SEM (cell line): ENCODE measurements around the genes TAFA5 and CRELD2.

DNA sequence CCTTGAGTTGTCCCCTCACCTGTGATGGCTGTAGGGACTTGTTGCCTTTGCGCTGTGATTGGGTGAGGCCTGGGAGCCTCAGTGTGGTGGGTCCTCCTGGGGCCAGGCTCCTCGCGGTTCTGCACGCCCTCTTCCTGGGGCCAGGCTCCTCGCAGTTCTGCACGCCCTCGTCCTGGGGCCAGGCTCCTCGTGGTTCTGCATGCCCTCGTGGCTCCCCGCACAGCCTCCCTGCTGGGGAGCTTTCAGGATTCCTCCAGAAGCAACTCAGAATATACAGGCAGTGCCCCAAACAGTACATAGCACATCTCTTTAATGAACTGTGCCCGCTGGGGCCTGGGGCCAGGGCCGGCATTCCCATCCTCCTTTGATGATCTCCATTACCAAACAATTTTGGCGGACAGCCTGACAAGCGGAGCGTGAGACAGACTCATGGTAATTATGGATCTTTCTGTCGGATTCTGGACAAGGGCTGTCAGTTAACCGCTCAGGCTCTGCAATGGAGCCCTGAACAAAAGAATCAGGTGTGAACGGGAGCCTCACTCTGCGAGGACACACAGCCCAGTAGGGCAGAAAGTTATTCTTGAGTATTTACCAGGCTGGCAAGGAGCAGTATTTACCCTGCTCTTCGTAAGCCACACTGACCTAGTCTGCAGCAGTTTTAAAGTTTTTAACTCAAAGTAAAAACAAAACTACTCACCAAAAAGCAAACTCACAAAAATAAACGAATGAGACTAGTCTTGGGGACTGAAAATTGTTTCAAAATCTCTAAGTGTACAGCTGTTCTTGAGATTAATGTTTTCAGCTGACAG lies 173.9 kb downstream of the TBC1D22A start:
- PRO-cap, result no peak

DNA sequence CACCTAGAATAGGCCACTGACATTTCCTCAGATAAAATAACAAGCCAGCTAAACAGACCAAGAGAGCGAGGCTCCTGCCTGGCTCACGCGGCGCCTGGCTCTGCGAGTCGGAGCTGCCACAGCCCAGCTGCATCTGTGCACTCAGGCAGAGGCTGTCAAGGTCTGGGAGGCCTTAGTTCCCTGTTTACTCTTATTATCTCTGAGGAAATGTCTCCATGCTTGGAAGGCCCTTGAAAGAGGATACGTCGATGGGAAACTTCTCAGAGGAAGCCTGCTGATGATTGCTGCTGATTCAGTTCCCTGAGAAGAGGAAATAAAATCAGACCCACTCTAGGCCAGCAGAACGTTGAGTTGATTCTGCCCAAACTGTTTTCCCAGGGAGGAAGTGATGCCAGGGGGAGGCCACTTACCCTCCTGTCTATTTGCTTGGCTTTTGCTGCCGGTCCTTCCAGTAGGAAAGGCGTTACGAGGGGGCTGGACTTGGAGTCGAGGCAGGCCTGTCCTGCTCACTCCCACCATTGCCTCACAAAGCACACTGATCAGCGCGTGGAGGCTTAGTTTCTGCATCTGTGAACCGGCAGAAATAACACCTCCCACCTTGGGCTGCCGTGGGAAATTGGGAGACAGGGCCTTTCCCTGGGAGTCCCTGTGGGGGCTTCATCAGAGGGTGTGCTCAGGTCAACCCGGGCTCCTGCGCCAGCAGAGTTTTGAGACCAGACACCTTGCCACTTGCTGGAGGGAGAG lies 208.9 kb downstream of the TBC1D22A start:
- PRO-cap, result no peak

DNA sequence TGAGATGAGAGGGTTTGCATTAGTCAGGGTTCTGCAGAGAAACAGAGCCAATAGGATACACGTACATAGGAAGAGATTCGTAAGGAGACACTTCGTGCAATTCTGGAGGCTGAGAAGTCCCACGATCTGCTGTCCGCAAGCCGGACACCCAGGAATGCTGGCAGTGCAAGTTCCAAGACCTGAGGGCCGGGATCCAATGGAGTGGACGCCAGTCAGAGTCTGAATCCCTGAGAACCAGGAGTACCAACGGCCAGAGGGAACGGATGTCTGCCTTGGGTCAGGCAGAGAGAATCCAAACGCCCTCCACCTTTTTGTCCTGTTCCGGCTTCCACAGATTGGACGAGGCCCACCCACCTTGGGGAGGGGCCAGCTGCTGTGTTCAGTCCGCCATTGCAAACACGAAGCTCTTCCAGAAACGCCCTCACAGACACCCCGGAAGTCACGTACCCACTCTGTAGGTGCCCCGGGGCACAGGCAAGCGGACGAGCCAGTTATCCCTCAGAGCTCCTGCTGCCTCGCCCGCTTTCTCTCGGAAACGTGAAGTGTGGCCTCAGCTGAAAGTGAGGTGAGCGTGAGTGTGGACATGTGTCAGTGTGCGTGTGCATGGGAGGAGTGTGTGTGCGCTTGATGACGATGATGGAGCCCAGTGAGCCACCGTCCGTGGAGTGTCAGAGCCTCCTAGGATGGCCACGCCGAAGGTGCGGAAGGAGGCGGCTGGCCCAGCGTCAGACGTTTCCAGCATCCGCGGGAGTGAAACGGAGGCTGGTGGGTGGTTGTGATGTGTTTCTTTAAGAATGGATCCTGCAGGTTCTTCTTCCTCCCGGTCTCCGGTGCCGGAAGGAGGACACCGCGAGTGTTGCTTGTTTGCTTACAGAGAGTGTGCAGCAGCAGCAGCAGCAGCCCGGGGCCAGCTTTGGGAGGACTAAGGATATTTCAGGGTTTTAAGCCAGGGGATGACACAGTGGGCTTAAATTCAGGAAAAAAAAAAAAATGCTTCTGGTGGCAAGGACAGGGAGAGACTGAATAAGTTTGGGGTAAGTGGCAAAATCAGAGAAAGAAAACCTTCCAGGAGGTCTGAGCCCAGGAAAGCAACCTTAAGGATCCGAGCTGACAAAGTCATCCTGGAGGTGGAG lies 857.7 kb upstream of the TAFA5 start:
- PRO-cap, result no peak

- PRO-cap, result no peak
Measured at GRCh38 chr22:48161197-48161599, 328.2 kb upstream of the TAFA5 start.

- PRO-cap, result no peak
Measured at GRCh38 chr22:48277054-48277519, 212.3 kb upstream of the TAFA5 start.

GRCh38 chr22:48369936-48370423 lies 119.4 kb upstream of the TAFA5 start:
- PRO-cap, result no peak

DNA sequence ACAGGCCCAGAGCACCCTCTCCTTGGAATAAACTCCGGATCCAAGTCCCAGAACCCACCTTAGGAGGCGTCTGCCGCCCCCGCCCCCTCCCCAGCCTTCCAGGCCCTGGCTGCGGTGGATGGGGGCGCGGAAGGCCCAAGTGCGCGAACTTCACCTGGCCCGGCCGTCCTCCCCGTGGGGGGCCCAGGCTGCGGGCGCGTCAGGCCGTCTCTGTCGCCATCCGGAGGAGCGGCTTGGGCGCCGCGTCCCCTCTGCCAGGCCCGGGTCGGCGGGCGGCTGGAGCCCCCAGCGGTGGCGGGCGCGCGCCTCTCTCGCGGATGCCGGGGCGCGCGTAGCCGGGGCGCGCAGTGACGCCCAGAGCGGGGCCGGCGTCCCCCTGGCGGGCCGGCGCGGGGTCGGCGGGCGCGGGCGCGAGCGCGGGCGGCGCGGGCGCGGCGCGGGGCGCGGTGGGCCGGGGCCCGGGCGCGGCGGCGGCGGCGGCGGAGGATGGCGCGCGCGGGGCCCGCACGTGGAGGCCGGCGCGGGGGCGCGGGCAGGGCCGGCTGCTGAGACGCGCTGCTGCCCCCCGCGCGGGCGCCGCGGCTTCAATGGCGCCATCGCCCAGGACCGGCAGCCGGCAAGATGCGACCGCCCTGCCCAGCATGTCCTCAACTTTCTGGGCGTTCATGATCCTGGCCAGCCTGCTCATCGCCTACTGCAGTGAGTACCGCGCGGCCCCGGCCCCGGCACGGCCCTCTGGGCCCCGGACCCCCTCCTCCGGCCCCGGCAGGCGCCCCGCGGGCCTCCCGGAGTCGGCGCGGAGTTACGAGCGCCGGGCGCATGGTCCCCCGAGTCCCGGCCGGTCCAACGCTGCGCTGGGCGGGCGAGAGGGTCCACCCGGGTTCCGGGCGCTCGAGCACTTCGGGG lies at the start of gene TAFA5:
TAFA5 (plus strand) TSS at position 548 of the 906 bp plus-strand sequence.
- PRO-cap, result no peak

DNA sequence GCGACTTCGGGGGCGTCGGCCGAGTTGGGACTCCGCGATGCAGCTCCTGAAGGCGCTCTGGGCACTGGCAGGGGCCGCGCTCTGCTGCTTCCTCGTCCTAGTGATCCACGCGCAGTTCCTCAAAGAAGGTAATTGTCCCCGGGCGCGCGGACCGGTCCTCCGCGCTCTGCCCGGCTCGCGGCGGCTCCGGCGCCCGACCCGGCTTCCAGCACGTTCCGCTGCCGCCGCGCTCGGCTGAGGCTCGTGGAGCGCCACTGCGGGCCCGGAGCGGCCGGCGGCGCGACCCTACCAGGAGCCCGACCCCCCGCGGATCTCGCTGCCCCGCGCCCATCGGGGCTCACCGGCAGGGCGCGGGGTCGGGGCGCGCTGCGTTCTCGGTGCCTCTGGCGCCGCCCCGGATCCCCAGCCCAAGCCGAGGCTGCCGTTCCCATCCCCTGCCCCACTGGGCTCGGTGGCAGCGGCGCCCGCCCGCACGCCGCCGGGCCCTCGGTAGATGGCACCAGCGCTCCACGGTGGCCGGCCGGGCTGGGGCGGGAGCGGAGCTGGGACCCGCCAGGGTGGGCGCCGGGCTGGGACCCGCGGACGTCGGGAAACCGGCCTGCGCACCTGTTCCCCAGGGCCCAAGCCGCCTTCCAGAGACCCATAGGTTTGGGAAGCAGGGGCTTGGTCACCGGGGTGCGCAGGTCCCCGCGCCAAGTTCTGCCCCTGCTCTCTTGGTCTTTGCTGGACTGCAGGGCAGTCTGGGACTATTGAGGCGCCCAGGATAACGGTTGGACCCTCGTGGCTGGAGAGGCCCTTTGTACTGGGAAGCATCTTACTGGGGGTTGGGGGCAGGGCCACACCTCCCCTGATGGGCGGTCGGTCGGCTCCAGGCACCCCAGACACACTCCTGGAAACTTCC lies 87.3 kb downstream of the TAFA5 start:
- PRO-cap, result no peak

DNA sequence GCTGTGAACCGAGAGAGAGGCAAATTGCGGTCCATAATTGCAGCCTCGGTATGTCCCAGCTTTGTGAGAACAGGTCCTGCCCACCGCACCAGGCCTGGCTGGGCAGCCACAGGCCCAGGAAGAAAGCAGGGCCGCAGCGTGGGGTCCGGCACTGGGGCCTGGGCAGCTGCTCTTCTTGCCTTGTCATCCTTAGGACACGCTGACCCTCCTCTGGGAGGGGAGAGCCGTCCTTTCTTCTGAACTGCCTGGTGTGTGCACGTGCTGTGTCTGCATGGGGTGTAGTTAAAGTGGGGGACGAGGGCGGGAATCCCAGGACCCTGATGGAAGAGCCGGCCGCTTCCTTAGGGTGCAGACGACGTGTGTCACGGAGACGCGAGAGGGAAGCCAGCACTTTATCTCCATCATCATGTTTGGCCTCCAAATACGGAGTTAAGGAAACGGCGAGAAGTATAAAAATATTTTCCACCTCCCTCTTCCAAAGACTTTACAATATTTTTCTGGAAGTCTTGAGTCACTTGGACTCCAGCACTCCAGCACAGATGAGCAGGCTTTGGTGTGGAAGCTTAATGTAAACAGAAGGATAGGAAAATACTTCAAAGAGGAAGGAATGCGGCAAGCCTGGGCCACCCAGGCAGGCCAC lies 89.9 kb downstream of the TAFA5 start:
- PRO-cap, result no peak

- PRO-cap, result no peak
Measured at GRCh38 chr22:49610457-49611360, 217.0 kb downstream of the BRD1 start.

DNA sequence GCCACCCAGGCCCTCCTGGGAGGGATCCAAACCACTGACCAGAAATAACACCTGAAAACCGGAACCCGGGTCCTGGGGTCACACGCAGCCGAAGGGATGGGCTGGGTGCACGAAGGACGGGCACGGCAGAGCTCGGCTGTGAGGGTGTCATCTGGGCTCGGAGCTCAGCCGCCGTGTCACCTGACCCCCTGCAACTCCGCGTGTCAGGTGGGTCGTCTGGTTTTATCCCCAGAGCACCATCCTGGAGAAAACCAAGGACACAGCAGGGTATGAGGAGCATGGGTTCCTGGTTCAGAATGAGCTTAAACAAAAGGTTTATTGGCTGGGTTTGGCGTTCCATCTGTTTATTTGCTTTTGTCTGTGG lies 102.0 kb downstream of the BRD1 start:
- PRO-cap, result no peak

GRCh38 chr22:49775964-49776487 lies 51.6 kb downstream of the BRD1 start:
- PRO-cap, result no peak

GRCh38 chr22:49839342-49839600 lies 11.6 kb upstream of the BRD1 start:
- PRO-cap, result no peak

- PRO-cap, result no peak
Measured at GRCh38 chr22:49892436-49893430, 25.5 kb downstream of the ALG12 start.

DNA sequence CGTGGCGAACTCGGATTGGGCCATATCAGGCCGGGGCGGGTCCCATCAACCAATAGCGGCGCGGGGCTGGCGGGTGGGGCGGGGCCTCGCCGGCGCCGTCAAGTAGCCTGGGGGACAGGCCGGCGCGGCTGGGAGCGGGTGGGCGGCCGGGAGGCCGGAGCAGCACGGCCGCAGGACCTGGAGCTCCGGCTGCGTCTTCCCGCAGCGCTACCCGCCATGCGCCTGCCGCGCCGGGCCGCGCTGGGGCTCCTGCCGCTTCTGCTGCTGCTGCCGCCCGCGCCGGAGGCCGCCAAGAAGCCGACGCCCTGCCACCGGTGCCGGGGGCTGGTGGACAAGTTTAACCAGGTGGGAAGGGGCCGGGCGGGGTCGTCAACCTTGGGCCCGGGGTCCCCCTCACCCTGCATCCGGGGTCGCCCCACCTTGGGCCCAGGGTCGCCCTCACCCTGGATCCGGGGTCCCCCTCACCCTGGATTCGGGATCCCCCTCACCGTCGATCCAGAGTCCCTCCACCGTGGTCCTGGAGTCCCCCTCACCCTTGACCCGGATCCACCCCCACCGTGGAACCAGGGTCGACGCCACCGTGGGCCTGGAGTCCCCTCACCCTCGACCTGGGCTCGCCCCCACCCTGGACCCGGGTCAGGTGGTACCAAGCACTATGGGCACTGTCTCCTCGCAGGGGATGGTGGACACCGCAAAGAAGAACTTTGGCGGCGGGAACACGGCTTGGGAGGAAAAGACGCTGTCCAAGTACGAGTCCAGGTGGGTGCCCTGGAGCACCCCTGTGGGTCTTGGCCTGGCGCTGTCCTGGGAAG lies at the start of gene CRELD2:
CRELD2 (plus strand) TSS at position 81 of the 812 bp plus-strand sequence.
- PRO-cap, result bidirectional peak, plus-strand start at position 105 of the sequence, minus-strand start outside the sequence

DNA sequence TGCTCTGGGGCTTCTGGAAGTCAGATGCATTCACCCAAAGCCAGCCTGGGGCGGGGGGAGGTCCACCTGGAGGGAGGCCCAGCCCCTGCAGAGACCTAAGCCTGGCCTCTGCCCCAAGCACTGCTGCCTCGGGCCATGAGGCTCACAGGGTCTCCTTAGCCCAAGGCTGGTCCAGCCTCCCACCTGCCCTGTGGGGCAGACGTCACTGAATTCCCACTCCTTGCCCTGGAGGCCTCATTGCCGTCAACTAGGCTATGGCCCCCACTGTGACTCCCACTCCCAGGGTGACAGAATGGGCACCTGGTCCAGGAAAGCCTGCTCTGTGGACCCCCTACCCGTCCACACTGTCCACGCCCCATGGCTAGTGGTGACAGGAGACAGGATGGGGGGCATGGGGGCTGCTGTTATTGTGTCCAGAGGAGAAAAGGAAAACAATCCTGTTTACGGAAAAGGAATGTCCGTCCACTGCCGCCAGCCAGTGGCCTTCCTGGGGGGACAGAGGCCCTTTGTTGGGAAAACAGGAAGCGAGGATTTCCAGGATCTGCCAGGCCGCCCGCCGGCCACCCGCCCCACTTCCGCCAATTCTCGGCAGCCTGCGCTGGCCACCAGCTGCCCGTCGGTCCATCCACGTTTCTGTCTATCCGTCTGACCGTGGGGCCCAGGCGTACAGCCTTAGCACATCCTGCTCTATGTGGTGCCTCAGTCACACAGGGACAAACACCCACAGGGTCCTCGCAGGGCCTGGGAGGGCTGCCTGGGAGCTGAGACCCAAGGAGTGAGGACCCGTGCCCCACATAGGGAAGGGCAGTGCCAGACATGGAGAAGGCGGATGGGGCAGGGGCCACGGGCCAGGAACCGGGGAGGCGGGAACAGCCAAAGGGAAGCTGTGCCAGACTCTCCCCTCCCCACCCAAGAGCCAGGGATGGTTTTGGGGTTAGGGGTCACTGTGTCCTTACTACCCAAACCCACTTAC lies 19.5 kb downstream of the CRELD2 start:
- PRO-cap, result no peak

GRCh38 chr22:49950969-49951779 lies 9.4 kb upstream of the PIM3 start:
- PRO-cap, result no peak

GRCh38 chr22:49957058-49957257 lies 3.6 kb upstream of the PIM3 start:
- PRO-cap, result no peak

GRCh38 chr22:49967698-49968694 lies 7.4 kb downstream of the PIM3 start:
- PRO-cap, result no peak

- PRO-cap, result no peak
Measured at GRCh38 chr22:50007995-50008787, 4.4 kb downstream of the IL17REL start.